Camera-type eye (tissue), 1 donor: ENCODE measurements around a stretch of chr5.

DNA sequence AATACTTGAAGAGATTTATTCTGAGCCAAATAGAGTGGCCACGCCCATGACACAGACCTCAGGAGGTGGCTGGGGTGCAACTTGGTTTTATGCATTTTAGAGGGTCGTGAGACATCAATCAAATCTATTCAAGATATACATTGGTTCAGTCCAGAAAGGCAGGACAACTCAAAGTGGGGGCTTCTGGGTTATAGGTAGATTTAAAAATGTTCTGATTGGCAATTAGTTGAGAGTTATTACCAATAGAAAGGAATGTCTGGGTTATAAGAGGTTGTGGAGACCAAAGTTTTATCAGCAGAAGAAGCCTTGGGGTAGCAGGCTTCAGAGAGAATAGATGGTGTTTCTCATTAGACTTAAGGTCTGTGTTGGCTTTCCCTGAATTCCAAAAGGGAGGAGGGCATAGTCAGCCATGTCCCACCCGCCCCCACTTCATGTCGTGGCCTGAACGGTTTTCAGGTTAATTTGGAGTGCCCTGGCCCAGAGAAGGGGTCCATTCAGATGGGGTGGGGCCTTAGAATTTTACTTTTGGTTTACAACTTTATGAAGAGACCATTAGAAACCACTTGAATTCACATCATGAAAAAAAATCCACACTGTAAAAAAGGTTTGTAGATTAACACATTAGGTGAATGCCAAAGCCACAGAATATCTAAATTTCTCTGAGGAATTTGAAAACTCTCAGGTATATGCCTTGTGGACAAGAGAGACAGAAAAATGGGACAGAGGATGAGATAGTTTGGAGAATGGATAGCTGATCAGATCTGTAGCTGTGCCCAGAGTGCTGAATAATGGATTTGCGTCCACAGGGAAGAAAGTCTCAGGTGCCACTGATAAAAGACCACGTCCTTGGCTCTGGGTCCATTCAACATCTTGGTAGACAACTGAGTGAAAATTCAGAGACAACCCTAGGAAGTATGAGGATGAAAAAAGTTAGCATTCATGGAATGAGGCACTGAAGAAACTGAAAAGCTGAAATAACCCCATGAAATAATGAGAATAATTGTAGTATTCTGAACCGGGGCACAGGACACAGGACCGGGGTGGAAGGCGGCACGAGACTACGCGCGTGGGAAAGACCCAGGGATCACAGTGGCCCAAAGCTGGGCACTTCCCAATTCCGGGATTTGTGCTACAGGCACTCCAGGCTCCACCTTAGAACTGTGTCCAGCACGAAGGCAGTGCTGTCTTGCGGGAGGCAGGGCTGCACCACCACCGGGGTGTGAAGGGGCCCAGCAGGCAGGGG is 1.7 kb upstream of the PDCD6 start:
- RAMPAGE, long total RNA, result no peak

DNA sequence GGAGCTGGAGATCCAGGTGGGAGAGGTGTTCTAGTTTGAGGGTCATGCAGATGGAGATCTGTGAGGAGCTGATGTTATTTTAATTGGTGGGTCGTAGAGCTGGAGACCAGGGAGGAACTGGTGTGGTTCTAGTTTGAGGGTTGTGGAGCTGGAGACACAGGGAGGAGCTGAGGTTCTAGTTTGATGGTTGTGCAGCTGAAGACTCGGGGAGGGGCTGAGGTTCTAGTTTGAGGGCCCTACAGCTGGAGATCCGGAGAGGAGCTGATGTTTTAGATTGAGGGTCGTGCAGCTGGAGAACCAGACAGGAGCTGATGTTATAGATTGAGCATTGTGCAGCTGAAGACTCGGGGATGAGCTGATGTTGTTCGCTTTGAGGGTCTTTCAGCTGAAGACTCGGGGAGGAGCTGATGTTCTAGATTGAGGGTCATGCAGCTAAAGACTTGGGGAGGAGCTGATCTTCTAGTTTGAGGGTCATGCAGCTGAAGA is 10.1 kb downstream of the PDCD6 start:
- RAMPAGE, long total RNA, result no peak

DNA sequence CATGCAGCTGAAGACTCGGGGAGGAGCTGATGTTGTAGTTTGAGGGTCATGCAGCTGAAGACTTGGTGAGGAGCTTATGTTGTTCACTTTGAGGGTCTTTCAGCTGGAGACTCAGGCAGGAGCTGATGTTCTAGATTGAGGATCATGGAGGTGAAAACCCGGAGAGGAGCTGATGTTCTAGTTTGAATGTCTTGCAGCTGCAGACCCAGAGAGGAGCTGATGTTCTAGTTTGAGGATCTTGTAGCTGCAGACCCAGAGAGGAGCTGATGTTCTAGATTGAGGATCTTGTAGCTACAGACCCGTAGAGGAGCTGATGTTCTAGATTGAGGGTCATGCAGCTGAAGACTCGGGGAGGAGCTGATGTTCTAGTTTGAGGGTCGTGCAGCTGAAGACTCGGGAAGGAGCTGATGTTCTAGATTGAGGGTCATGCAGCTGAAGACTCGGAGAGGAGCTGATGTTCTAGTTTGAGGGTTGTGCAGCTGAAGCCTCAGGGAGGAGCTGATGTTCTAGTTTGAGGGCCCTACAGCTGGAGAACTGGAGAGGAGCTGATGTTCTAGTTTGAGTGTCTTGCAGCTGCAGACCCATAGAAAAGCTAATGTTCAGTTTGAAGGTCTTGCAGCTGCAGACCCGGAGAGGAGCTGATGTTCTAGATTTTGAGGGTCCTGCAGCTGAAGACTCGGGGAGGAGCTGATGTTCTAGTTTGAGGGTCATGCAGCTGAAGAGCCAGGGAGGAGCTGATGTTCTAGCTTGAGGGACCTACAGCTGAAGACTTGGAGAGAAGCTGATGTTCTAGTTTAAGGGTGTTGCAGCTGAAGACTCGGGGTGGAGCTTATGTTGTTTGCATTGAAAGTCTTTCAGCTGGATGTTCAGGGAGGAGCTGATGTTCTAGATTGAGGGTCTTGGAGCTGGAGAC is 12.0 kb downstream of the PDCD6 start:
- RAMPAGE, long total RNA, result no peak

- RAMPAGE, long total RNA, result no peak
These were observed 18.6 kb upstream of the EXOC3 start for GRCh38 chr5:424280-424961.

- RAMPAGE, long total RNA, result no peak
These were observed 3.3 kb downstream of the EXOC3 start for GRCh38 chr5:445925-446937.

DNA sequence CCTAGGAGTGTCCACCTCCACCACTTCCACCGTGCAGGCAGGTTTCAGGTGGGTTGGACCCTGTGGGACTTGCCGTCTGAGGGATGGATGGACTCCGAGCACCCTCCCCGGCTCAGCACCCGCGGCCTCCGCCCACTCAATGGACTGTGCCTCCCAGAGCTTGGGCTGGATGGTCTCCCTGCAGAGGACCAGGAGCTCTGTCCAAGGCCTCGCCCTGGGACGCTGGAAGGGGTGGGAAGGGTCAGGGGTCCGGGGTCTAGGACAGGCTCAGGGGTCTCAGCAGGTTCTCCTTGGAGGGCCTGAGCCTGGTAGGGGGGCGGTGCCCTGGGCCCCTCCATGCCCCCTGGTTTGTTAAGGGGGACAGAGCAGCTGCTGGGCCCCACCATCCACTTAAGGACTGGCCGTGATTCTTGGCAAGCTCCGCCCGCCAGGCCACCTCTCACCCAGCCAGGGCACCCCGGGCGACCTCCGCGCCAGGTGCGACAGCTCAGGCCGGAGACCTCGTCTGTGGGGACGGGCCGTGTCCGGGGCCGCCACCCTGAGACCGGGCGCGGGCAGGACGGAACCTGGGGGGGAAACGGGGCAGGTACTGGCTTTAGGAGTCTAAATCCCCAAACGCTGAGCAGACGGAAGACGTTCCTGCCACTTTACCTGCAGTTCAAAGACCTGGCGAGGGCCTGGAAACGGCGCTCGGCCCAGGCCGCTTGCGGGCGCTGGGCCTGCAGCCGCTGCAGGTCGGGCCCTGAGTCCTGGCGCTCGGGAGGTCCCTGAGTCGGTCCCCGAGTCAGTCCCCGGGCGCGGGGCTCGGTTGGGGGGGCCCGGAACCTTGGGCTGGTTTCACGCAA is 29.3 kb downstream of the EXOC3 start:
- RAMPAGE, long total RNA, result no peak

GRCh38 chr5:473716-474705 is 31.0 kb downstream of the EXOC3 start:
- RAMPAGE, long total RNA, result no peak

GRCh38 chr5:480356-480755 is 37.4 kb downstream of the EXOC3 start:
- RAMPAGE, long total RNA, result no peak

DNA sequence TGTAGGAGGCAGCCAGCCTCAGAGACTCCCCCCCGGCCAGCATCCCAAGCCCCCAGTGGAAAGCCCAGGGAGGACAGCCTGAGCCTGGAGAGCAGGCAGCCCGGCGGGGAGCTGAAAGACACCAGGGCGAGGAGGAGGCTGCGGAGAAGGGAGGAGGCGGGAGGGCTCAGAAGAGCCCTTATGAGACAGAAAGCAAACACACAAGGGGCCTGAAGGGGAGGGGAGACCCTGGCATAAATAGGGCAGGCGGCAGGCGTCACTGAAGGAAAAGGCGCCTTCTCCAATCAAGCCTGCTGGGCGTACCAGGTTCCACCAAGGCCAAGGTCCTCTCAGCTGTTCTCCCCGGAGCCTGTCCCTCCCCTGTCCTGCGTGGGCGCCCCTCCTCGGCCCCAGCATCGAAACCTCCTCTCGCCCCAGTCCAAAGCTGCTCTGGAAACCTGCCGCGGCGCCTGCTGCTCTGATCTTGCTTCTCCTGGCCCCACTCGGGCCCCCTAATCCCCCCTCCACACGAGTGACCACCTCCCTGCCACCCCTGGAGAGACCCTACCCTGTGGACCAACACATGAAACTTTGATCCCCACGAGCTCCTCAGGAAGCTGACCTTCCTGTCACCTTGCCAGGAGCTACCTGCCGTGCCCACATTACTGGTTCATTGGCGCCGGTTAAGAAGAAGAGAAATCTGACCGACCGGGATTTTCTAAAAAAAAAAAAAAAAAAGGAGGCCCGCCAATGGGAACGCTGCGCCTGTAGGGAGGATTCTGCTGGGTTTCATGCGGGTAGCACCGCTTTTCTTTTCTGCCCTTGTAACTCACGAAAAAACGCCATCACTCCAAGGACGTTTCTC is 1.1 kb downstream of the SLC9A3 start:
- RAMPAGE, long total RNA, result no peak

DNA sequence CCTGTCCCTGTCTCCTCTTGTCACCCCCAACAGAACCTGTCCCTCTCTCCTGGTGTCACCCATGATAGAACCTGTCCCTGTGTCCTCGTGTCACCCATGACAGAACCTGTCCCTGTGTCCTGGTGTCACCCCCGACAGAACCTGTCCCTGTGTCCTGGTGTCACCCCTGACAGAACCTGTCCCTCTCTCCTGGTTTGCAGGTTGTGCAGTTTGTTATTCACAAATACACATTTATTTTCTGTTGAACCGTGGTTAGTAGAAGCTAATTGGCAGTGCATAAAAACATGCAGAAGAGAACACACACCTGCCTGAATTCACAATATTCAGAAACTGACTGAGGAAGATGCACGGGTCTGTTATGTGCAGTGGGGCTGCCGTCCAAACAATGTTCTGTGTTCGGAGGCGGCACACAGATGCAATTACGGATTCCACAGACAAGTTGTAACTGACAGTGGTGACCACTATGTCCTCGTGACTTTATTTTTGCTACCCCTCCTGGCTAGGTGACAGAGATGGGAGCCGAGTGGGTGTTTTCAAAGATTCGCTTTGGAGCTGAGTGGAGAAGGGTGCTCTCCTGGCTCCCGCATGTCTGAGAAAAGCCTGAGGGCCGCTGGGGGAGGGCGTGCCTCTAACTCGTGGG is 31.7 kb downstream of the TPPP start:
- RAMPAGE, long total RNA, result no peak

DNA sequence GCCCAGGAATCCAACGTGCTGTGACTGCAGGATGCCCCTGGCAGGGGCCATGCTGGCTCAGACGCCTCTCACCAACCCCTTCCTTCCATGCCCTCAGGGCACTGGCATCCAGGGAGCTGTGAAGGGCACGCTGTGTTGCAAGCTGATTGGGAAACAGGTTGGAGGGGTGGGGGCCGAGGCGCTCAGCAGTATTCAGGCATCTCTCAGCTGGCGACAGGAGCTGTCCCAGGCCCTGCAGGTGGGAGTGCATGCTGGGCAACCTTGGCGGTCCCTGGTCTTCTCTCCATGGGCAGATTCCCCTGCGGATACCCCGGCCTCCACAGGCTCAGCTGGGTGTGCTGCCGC is 9.6 kb downstream of the TPPP start:
- RAMPAGE, long total RNA, result no peak

- RAMPAGE, long total RNA, result no peak
These were observed 12.9 kb upstream of the TPPP start for GRCh38 chr5:705854-706620.

DNA sequence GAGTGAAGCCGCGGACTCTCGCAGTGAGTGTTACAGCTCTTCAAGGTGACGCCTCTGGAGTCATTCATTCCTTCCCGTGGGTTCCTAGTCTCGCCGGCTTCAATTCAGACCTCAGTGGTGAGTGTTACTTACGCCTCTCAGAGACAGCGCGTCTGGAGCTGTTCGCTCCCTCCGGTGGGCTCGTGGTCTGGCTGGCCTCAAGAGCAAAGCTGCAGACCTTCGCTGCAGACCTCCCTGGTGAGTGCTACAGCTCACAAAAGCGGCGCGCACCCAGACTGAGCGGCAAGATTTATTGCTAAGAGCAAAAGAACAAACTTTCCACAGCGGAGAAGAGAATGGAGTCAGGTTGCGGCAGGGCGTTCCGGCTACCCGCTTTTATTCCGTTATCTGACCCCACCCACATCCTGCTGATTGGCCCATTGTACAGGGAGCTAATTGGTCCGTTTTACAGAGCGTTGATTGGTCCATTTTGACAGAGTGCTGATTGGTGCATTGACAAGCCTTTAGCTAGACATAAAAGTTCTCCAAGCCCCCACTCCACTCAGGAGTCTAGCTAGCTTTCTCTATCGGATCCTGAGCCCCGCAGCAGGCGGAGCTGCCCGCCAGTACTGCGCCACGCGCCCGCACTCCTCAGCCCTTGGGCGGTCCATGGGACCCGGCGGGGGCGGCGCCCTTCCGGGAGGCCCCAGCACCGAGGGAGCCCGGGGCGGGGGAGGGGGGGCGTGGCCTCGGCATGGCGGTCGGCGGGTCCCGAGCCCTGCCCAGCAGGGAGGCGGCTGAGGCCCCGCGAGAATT is 7.1 kb downstream of the ZDHHC11B start:
- RAMPAGE, long total RNA, result no peak

- RAMPAGE, long total RNA, result no peak
These were observed 1.3 kb downstream of the ZDHHC11 start for GRCh38 chr5:849381-850026.

GRCh38 chr5:862077-862945 is 11.5 kb upstream of the ZDHHC11 start:
- RAMPAGE, long total RNA, result no peak

DNA sequence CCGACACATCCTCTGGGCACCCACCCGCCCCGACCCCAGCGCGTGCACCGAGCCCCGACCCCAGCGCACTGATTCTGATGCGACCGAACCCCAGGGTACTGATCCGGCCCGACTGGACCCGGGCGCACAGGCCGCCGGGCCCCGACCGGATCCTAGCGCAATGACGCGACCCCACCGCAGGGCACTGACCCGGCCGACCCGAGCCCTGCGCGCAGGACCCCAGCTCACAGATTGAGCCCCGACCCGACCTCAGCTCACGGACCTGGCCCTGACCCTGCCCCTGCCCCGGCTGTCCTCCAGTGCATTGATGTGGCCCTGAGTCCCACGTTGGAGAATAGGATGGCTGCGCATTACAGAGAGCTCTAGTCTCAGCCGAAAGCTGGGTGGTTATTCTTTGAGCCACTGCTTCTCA is 428 bp downstream of the TRIP13 start:
- RAMPAGE, long total RNA, result no peak

- RAMPAGE, long total RNA, result no peak
These were observed 55.7 kb downstream of the TRIP13 start for GRCh38 chr5:948219-948876.

GRCh38 chr5:956172-956371 is 52.5 kb upstream of the NKD2 start:
- RAMPAGE, long total RNA, result no peak

DNA sequence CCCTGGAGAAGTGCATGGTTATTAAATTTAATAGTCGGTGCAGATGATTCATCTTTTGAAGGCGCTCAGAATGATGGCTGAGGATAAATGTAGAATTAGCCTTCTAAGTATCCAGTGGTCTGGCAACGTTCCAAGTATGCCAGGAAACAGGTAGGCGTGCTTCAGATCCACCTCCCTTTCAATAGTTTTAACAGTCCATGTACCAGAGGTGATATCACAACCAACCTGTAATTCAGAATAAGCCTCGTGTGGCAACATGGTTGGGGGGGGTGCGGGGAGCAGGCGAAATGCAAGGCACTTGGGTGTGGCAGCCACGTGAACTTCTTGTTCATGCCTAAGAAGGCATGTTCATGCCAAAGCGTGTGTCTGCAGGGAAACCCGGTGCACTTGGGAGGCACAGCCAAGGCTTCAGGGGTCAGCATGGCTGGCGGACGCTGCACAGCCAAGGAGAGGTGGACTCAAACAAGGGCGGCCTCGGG is 5.2 kb upstream of the NKD2 start:
- RAMPAGE, long total RNA, result no peak

DNA sequence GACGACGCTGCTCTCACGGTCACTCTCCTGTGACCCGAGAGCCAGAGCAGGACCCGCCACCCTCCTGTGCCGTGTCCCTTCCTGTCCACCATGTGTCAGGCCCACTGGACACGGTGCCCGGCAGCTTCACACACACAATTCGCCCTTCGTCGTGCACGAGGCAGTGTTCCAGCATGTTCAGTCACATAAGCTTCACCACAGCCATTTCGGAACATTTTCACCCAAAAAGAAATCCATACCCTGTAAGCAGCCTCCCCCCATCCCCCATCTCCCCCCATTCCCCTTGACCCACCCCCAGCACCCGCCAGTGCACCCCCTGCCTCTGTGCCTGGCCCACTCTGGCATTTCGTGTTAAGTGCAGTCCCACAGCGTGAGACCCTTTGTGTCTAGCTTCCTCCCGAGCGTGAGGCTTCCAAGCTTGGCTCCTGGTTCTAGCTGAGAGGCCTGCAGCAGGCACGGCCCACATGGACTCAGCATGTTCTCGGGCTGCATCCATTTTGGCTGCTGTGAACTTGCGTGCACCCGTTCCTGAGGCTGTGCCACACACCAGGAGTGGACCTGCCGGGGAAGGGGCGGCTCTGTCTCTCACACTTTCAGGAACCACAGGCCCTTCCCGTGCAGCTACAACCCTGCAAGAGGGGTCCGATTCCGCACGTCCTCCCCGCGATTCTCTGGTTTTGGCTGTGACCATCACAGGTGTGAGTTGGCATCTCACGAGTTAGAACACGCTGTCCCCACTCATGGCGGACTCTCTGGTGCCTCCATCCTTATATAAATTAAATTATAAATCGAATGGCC is 40.7 kb downstream of the NKD2 start:
- RAMPAGE, long total RNA, result no peak